Type B pancreatic cell (in vitro differentiated cells): Measurements from ENCODE around the genes SMIM1 and KCNAB2.

DNA sequence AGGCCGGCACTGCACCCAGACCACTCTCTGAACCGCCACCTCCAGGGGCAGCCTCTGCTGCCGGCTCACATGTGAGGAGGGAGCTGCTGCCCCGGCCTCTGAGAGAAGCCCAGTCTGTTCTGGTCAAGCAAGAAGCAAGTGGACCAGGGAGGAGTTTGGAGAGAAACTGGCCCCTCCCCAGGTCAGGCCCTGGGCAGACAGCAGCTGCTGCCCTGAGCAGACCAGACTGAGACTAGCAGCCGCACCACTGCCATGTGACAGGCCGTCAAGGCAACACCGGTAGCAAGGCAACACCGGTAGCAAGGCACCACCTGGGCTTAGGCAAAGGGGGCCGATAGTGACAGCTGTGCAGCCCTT lies 50.3 kb downstream of the ARHGEF16 start:
- PRO-cap: no peak

DNA sequence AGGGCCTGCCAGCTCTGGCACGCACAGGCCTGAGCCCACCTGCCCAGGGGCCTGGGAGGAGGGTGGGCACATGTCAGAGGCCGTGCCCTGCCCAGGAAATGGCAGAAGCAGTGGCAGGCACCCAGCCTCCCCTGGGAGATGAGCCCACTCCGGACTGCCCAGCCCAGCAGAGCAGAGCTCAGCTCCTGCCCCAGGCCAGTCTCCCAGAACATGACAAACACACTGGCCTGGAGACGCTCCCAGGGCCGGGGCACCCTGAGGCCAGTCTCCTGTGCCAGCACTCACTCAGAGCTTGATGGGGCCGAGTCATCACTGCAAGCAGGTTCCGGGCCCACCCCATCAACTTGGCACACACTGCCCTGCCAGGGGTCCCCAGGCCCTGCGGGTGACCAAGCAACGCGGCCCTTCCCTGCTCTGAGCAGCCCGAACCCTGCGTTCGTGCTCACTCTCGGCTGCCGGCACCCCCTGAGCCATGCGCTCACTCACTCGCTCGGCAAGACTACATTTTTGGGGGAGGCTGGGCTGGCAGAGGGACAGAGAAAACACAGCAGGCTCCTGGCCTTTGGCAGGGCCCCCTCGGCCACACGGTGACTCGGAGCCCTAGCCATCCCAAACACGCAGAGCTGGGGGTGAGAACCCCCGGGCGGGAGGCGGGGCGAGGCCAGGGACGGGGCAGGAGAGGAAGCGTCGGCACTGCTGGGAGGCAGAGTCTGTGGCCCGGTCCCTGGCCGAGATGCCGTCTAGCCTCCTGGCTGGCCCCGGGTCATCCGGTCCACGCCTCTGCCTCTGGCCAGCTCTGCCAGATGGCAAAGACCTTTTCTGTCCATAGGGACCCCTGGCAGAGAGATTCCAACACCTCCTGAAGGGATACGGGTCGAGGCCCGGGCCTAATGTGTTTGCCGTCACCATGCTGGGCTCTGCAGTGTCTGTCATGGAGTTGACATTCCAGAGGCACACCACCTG lies 68.1 kb downstream of the MEGF6 start:
- PRO-cap: no peak

DNA sequence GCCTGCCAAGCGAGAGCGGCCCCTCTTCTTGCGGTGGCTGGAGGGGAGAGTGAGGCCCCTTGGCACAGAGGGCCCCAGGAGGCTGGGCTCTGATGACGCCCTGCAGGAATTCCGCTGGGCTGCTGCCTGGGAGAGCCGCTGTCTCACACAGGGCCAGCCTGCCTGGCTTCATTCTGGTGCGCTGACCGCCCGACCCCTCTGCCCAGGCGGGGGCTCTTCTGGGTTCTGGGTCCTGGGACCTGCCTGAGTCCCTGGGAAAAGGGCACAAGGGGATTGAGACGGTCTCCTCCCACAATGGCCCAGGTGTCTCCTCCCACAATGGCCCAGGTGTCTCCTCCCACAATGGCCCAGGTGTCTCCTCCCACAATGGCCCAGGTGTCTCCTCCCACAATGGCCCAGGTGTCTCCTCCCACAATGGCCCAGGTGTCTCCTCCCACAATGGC lies 22.4 kb downstream of the TP73 start:
- PRO-cap: no peak

DNA sequence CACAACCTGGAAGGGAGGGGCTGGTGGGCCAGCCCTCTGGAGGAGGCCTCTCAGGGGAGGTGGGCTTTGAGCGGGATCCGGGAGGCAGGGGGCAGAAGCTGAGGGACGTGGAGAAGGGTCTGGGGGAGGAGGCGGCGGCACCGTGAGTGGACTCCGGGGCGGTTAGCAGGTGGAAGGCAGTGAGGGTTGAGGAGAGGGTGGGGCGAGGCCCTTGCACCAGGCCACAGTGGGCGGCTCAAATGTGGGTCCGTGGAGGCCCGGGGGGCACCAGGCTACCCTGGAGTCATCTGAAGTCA lies 46.1 kb downstream of the TP73 start:
- PRO-cap: no peak

GRCh38 chr1:3745760-3747003 lies 6.1 kb upstream of the CCDC27 start:
- PRO-cap: no peak

- PRO-cap: bidirectional peak, plus-strand start at chr1:3772771, minus-strand start at chr1:3772501
Observed at GRCh38 chr1:3771941-3773008, at the start of gene SMIM1. Gene SMIM1 (plus strand): TSS chr1:3772749.

DNA sequence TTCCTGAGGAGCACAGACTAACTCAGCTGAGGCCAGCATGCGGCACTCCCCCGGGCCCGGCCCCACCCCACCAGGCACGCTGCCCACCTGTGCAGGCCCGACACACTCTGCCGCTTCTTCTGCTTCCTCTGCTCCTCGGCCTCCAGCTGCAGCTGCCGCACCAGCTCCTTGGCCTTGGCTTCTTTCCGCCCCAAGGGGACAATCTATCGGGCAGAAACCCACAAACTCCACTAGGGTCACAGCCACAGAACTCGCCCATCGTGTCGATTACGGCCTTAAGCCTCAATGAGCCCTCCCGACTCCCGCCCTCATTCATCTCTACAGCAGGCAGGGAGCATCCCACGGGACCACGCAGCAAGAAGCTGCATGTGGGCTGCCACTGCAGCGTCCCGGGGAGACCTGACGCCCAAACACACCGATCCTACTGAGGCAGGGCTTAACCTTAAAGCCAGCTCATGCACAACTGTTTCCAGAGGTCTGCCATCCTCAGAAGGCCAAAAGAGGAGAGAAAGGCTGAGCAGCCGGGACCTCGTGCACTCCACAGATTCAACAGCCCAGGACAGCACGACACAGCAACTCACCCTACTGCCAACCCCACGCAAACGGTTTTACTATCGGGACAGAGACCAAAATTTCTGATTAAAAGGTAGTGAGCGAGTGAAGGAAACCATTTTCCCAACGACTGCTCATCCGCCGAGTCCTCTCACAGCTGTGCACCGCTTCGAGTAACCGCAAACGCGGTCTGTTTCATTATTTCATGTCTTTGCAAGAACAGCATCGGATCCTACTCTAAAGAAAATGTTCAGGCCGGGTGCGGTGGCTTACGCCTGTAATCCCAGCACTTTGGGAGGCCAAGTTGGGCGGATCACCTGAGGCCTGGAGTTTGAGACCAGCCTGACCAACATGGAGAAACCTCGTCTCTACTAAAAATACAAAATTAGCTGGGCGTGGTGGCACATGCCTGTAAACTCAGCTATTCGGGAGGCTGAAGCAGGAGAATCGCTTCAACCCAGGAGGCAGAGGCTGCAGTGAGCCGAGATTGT lies 11.7 kb downstream of the SMIM1 start:
- PRO-cap: no peak

- PRO-cap: no peak
Observed at GRCh38 chr1:3889687-3890442, 10.2 kb downstream of the C1orf174 start.

GRCh38 chr1:3942529-3943277 lies 42.6 kb upstream of the C1orf174 start:
- PRO-cap: no peak

DNA sequence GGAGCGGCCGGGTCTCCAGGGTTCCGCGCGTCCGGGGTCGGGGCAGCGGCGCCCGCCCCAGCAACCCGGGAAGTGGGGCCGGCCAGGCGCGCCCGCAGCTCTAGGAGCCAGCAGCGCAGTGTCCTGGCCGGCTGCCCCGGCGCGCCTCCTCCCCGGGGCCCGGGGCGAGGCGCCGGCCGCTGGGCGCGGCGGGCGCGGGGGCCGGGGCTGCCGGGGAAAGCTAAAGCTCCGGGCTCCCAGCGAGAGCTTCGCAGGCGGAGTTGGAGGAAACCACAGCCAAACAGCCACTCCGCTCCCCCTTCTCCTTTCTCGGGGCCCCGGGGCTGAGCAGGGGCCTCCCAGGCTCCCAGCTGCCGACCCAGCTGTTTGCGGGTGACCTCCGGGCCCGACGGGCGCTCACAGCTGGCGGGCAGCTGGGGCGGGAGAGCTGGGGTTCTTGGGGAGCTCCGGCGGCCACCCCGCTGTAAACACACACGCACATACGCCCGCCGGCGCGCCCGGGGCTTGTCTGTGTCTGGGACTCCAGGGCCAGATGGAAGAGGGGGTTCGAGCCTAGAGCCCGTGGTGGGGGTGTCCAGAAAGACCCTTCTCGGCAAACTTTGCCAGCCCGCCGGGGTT lies 1.3 kb downstream of the AJAP1 start:
- PRO-cap: no peak

- PRO-cap: no peak
Observed at GRCh38 chr1:4710935-4711415, 56.6 kb downstream of the AJAP1 start.

DNA sequence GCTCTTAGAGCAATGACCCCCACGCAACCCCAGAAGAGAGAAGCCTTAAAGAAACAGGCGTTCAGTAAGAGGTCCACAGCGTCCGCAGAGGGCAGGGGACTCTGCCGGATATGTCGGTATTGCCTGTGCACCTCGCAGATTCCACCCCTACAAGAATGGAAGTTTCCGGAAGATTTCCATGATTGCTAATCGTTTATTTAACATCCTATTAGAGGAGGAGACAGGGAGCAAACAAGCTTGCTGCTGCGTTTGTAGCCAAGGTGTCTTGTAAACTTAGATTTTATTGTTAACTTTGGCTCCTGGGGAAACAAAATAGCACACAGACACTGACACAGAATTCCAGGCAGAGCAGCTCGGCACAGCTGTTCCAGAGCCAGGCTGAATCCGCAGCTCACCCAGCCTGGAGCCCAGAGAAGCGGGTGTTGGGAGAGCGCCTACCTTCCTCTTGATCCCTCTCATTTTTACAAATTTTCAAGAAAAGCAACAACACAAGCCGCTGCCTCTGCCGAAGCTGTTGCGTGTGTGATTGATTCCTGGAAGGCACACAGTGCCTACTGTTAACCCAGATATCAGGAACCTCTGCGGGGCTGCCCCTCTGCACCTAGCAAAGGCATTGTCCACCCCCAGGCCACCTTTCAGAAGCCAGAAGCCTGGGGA lies 75.7 kb downstream of the AJAP1 start:
- PRO-cap: no peak

- PRO-cap: no peak
Observed at GRCh38 chr1:4963089-4963624, 308.7 kb downstream of the AJAP1 start.

DNA sequence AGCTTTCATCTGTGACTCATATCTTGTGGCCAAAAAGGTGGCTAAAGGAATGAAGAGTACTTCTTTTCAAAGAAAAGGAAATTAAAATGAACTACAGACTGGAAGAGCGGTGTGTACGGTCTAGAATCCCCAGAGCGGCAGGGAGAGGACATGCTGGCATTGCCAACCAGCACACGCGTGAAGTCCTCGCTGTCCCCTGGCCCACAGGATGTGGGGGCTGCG lies 603.1 kb downstream of the NPHP4 start:
- PRO-cap: no peak

- PRO-cap: no peak
Observed at GRCh38 chr1:5879702-5880294, 112.4 kb downstream of the NPHP4 start.

DNA sequence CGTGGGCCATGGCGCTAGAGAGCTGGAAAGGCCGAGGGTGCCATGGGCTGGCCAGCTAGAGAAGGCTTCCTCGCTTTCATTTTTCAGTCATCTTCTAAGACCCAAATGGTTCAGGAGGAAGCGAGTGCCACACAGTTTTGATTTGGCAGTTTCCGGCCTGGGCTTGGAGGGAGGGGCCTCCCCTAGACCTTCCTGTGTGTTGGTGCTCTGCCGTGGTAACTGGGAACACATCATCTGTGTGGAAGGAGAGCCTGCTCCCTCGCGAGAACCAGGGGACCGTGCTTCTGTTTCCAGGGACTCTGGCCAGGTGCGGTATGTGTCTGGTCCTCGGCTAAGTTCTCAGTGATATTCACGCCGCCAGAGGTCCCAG lies 2.5 kb upstream of the NPHP4 start:
- PRO-cap: no peak

GRCh38 chr1:6040134-6040620 lies 5.5 kb upstream of the KCNAB2 start:
- PRO-cap: no peak

GRCh38 chr1:6045272-6045750 lies 377 bp upstream of the KCNAB2 start:
- PRO-cap: no peak

GRCh38 chr1:6045751-6046173 lies at the start of gene KCNAB2:
Gene KCNAB2 (plus strand): TSS chr1:6045888.
- PRO-cap: no peak

DNA sequence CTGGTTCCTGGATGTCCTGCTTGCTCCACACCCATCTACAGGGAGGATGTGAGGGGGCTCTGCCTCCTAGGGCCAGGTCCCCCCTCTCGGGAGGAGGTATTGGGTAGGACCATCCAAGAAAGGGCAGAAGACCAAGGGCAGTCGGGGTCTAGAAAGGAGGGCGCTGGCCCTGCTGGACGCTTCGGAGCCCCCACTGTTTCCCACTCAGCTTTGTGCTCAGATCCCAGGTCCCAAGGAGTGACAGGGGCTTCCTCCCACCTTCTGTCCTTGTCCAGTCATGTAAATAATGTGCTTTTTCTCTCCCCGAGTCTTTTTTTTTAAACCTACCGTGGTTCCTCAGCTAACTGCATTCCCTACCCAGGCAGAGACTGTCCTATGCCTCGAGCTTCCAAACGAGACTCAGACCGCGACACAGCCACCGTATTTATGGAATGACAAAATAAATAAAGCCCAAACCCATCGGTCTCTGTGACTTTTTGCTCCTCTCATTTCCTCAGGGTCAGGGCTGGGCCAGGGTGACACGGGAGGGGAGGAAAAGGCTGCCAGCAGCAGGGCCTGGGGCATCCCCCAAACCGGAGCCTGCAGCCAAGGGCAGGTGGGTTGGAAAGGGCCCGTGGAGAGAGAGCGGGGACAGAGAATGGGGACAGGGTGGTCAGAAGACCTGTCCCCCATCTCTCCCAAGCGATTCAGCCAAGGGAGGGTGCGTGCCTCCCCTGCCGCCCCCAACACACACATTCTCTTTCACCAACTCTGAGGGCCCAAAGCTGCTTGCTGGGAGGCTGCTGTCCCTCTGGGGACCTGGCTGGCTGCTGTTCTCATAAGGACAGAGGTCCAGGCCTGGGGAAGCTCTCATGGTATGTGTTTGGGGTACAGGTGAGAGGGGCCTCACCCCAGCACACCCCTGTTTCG lies 55.3 kb downstream of the KCNAB2 start:
- PRO-cap: no peak